Hair follicular keratinocyte (primary cell): Measurements from ENCODE around the gene CNIH4.

- RAMPAGE, long total RNA = no peak
Measured at GRCh38 chr1:223741857-223742225, 29.5 kb downstream of the CAPN2 start.

DNA sequence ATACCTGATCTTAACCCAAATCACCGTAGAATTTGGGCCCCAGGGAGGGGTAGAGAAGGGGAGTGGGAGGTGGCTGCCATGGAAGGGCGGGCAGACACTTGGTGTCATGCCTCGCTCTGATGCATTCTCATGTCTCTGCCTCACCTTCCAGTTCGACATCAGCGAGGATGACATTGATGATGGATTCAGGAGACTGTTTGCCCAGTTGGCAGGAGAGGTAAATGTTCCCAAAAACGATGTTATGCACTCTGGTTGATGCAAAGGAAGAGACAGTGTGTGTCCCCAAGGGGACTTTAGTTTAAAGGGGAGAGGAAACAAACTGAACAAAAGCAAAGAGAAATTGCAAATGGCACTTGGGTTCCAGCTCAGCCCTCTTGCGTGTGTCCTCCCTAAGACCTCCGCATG is 49.7 kb downstream of the CAPN2 start:
- RAMPAGE, long total RNA = no peak

- RAMPAGE, long total RNA = no peak
Measured at GRCh38 chr1:223788845-223789295, 56.9 kb downstream of the TP53BP2 start.

- RAMPAGE, long total RNA = no peak
Measured at GRCh38 chr1:223793114-223793589, 52.6 kb downstream of the TP53BP2 start.

DNA sequence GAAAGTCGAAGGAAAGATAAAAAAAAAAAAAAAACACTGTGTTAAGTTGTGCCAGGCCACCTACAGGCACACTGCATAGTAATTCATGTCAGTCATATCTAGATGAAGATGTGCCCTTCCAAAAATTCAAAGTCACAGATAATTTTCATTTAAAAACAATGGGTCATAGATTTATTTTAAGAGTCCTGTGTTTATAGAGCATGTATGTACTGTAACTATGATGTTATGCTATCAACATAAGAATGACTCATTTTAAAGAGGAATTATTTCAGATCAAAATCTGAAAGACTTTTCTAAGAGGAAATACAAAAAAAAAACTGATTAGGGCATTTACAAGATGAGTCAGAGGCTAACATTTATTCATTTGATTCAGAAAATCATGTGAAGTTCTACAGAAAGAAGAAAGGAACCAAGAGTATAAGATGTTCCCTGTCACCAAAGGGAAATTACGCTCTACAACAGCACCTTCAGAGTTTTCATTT is 14.0 kb downstream of the TP53BP2 start:
- RAMPAGE, long total RNA = no peak

DNA sequence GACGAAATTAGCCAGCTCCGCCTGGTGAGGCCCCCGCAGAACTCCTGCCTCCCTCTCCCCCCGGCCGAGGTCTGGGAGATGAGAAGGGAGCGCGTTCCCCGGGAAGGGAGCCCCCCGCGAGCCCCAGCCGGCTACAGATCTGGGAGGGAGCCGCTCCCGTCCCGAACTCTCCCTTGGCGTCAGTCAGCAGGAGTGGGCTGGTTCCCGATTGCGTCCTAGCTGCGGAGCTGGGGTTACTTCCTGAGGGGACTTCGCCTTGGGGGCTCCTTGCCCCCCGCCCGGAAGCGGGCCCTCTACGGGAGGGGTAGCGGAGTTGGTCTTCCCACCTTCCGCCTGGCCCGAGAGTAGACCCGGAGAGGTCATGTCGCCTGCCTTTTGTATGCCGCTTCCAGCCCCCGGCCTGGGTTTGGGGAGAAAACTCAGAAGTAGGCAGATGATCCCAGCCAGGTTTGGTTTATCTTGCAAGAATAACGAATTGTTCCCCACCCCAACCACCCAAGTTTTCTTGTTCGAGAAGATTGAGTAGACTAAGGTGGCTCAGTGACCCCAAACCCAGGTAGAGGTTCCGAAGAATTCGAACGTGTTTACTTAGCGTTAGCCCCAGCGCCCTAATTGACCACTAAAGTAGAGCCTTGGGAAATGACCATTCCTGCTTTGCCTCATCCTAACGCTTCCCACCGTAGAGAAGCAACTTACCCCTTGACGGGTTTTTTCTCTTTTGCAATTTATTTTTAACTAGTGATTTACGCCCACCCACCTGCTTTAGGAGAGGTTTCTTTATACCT is 654 bp downstream of the FBXO28 start:
- RAMPAGE, long total RNA = no peak

GRCh38 chr1:224184664-224184998 is 1.6 kb downstream of the DEGS1 start:
- RAMPAGE, long total RNA = no peak

GRCh38 chr1:224356640-224357766 is at the start of gene CNIH4:
Gene CNIH4 (plus strand): TSS chr1:224356879.
- RAMPAGE, long total RNA = start-site peak on the plus strand at chr1:224356874-224356911, 568 and 395 reads in 2 replicates

DNA sequence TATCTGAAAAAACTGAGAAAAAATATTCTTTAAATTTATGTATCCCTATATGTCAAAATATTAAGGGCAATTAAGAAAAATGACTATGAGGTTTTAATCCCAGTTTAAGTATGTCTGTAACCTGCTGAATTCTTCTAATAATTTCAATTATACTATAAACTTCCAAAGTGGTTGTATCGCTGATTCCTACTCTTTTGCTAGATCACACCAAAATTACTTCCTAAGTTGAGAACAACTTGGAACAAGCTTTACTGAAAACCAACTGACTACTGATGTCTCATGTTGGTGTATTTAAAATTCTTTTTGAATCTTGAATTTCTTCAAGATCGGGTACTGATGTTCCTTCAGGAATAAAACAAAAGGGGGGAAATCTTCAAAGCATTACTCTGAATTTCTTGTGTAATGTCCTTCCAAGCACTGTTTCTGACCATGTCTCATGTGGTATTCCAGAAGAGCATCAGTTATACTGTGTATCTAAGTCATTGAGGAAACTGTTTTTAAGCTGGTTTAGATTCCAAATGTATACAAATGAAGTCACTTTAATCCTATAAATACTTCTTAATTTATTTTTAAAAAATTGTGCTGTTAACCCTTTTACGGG is 32.0 kb downstream of the CNIH4 start:
- RAMPAGE, long total RNA = no peak

GRCh38 chr1:224418749-224419497 is 15.7 kb downstream of the WDR26 start:
- RAMPAGE, long total RNA = no peak

- RAMPAGE, long total RNA = no peak
Measured at GRCh38 chr1:224420832-224421465, 13.6 kb downstream of the WDR26 start.

DNA sequence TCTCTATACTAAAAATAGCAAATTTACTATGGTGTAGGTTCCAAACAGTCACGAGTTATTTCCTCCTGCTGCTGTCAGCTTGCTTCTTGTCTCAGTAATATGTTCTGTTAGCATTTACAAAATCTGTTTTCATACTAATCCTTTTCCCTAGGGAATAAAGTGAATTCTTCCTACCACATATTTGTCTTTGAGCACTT is 2.4 kb downstream of the WDR26 start:
- RAMPAGE, long total RNA = no peak

- RAMPAGE, long total RNA = no peak
Measured at GRCh38 chr1:224433499-224434461, 817 bp downstream of the WDR26 start.

DNA sequence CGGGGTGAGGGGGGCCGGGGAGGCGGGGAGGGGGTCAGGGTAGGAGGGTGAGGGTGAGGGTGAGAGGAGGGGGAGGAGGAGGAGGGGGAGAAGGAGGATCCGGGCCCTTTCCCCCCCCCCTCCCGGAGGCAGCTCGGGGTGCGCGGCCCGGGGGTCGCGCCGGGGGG is 252 bp downstream of the WDR26 start:
- RAMPAGE, long total RNA = no peak

GRCh38 chr1:224454256-224455313 is 20.0 kb upstream of the WDR26 start:
- RAMPAGE, long total RNA = no peak

- RAMPAGE, long total RNA = no peak
Measured at GRCh38 chr1:224784022-224784221, 145.6 kb upstream of the DNAH14 start.

DNA sequence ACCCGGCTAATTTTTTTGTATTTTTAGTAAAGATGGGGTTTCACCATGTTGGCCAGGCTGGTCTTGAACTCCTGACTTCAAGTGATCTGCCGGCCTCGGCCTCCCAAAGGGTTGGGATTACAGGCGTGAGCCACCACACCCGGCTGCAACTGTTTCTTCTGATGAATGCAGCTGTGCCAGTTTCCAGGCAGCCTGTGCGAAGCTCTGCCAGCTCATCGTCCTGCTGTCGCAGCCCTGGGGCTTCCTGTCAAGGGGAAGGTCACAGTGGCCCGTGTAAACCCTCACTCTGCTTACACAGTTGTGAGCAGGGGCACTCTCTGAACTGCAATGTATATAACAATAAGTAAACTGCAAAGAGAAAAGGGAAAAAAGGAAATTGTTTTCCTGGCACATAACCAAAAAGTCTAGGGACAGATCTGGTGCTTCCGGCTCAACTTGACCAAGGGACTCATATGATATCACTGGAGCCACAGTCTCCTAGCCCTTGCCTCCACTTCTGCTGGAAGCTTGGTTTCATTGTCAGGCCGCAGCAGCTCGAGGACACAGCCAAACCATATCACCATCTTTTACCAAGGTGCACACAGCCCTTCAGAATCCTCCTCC is 22.7 kb upstream of the LBR start:
- RAMPAGE, long total RNA = no peak

GRCh38 chr1:225460020-225460592 is 32.3 kb upstream of the LBR start:
- RAMPAGE, long total RNA = no peak

GRCh38 chr1:225549838-225550815 is 102.8 kb downstream of the ENAH start:
- RAMPAGE, long total RNA = no peak

DNA sequence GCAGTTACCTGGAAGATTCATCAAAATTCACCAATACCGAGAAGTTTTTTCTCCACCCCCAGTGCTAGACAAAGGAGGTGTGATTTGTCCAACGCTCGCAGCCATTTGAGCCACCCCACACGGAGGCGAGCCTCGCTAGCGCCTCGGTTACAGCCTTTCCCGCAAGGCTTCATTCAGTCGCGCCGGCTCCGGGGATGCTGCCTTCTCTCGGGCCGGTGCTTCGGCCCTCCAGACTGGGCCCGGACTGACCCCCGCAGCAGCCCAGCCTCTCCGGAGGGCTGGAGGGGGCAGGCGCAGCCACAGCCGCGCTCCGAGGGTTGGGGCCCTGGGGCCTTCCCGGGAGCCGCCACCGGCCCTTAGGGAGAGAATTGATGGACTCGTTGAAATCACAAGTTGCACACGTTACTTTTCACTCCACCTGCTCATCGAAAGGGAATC is 24.4 kb upstream of the ENAH start:
- RAMPAGE, long total RNA = no peak